Mononuclear cell (primary cell): ENCODE measurements around the gene BLVRB.

DNA sequence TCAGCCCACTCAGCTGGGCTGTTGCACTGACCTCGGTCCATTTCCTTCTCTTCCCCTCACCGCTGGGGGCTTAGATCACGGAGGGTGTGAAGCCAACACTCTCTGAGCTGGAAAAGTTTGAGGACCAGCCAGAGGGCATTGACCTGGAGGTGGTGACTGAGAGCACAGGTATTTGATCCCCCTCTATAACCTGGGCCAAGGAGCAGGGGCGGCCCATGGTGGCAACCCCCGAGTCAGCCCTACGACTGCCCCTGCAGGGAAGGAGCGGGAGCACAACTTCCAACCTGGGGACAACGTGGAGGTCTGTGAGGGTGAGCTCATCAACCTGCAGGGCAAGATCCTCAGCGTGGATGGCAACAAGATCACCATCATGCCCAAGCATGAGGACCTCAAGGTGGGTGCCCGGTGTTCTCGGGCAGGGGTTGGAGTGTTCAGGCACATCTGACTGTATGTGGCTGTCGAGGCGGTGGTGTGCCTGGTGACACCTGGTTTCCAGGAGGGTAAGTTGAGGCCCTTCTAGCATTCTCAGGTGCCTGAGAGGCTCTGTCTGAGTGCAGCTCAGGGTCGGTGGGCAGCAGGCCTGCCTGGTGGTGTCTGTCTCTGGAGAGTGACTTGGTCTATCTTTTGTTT, 11.5 kb upstream of the TIMM50 start:
- RRBS: no CpG with 5 or more reads among the region's 14 CpGs

DNA sequence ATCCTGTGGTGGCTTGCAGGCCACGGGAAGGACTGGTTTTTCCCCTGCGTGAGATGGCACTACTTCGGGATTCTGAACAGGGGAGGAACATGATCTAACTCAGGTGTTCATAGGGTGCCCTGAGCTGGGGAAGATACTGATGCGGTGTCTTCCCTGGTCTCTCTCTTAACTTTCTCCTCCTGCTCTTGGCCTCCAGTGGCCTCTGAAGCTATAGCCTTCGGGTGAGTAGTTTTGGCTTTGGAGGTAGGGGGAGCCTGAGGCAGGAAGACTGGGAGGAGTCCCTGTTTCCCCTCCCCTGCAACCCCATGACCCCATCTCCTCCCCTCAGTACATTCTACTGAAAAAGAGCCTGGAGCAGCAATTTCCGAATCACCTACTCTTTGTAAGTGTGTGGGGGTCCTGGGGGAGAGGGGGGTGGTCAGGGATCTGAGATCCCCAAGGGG, 3.5 kb downstream of the SELENOV start:
- RRBS: no CpG with 5 or more reads among the region's 6 CpGs

DNA sequence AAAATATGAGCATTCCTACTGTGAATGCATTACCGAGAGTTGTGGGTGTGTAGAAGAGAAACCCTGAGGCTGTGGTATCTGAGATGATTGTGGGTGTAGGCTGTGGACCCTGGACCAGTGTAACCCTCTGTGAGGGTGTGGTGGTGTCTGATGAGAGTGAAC, 222 bp downstream of the LGALS14 start:
- RRBS: no CpG with 5 or more reads among the region's 1 CpG

GRCh38 chr19:39833189-39833712, 711 bp downstream of the DYRK1B start:
- RRBS: 5% methylated on average over 14 of the region's 38 CpGs

- RRBS: no CpG with 5 or more reads among the region's 7 CpGs
Measured at GRCh38 chr19:39863557-39863949, 17.4 kb upstream of the FBL start.

- RRBS: no CpG with 5 or more reads among the region's 13 CpGs
Measured at GRCh38 chr19:39881488-39881818, 35.3 kb upstream of the FBL start.

- RRBS: 17% methylated on average over 1 of the region's 9 CpGs
Measured at GRCh38 chr19:40218492-40218883, 304 bp upstream of the TTC9B start.

- RRBS: no CpG with 5 or more reads among the region's 12 CpGs
Measured at GRCh38 chr19:40227888-40228401, 1.5 kb upstream of the CCNP start.

DNA sequence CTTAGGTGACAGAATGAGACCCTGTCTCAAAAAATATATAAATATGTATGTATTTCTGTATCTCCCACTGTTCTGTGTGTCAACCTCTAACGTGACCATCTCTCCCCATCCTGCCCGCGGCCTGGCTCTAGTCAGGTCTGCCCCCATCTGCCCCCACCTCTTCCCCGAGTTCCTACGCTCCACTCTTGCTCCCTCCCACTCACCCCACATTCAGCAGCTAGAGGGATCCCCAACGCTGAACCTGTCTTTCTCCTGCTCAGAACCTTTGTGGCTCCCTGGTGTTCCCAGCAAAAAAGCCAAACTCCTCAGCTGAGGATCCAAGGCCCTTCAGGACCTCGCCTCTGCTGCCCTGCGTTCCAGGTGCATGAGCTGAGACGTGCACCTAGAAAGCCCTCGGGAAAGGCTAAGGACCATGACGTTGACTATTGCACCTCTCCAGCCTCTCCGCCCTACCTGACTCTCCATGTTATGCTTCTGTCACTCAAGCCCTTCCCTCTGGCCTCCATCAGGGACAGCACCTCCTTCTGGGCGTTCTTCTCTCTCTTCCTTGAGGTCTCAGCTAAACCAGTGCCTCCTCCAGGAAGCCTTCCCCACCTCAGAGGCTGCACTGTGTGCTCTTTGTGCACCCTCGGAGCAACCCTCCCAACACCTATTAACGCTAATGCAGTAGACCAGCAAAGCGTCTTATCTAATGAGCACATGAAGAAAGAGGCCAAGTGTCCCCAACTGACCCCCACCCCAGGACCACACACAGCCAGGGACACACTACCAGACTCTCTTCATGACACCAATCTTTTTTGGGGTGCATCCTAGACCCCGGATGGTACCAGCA, 18.0 kb downstream of the AKT2 start:
- RRBS: no CpG with 5 or more reads among the region's 17 CpGs

DNA sequence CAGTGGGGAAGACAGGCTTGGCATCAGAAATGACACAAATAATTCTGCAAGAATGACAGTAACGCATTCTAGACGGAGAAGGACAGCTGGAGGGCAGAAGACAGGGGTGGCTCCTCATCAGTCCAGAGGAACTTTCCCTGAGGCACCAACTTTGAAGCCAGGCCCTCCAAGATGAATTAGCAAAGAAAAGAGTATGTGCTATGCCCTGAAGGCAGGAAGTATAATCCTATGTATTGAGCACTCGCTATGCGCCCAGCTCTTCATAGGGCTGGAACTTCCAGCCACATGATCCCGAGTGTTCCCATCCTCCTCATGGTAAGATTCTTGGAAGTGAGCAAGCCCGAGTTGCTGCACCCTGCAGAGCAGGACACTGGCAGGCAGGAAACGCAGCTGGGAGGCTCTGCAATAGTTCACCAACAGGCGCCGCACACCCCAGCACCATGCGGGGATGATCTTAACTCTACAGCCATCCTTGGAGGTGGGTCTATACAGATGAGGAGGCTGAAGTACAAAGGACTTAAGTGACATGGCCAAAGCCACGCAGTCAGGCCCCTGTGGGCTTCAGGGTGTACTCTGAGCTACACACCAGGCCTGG, 25.3 kb downstream of the C19orf47 start:
- RRBS: no CpG with 5 or more reads among the region's 11 CpGs

- RRBS: no CpG with 5 or more reads among the region's 6 CpGs
Measured at GRCh38 chr19:40335930-40336313, 12.3 kb downstream of the C19orf47 start.

- RRBS: 100% methylated on average over 1 of the region's 14 CpGs
Measured at GRCh38 chr19:40374224-40374850, 15.6 kb downstream of the HIPK4 start.

- RRBS: no CpG with 5 or more reads among the region's 5 CpGs
Measured at GRCh38 chr19:40440095-40440794, 3.9 kb downstream of the SERTAD3 start.

DNA sequence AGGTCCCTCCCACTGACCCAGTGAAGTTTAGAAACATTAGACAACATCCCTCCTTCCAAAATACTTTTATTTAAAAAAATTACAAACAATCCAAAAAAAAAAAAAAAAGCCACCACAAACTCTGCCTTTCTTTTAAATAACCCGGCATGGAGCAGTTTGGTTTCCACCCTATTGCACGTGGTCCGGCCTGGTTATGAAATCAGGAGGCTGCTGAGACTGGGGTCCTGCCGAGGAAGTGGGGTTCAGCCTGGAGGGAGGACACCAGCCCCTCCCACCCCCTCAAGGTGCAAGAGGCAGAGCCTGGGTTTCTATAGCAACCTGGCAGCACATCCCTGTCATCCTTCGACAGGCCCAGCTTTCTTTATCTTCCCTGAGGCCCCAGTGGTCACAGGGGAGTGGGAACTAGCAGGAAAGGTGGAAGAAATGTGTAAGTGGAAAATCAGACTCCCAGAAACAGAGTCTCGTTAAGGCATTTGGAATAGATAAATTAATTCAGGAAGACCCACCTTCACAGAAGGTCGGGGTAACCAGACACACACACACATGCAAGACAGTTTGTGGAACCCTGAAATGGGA, 3.3 kb downstream of the SERTAD3 start:
- RRBS: 50% methylated on average over 2 of the region's 7 CpGs

- RRBS: no CpG with 5 or more reads among the region's 11 CpGs
Measured at GRCh38 chr19:40464145-40464874, 1.2 kb downstream of the BLVRB start.

GRCh38 chr19:40465459-40465939, at the start of gene BLVRB:
Gene BLVRB, minus strand, starts transcription at chr19:40465745.
- RRBS: 4% methylated on average over 4 of the region's 42 CpGs

DNA sequence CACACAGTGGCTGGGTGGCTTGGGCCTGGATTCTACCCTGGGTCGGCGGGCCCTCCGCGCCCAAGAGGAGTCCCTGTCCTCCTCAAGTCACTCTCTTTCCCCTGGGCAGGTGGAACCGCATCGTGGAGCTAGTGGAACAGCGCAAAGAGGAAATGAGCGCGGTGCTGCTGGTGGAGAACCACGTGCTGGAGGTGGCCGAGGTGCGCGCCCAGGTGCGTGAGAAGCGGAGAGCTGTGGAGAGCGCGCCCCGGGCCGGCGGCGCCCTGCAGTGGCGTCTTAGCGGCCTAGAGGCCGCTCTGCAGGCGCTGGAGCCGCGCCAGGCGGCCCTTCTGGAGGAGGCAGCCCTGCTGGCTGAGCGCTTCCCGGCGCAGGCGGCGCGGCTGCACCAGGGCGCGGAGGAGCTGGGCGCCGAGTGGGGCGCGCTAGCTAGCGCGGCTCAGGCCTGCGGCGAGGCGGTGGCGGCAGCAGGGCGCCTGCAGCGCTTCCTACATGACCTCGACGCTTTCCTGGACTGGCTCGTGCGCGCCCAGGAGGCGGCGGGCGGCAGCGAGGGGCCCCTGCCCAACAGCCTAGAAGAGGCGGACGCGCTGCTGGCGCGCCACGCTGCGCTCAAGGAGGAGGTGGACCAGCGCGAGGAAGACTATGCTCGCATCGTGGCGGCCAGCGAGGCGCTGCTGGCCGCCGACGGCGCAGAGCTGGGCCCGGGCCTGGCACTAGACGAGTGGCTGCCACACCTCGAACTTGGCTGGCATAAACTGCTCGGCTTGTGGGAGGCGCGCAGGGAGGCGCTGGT, 52.7 kb downstream of the SPTBN4 start:
- RRBS: 1% methylated on average over 2 of the region's 82 CpGs

GRCh38 chr19:40623297-40624468, 22.5 kb downstream of the LTBP4 start:
- RRBS: 89% methylated on average over 4 of the region's 49 CpGs

GRCh38 chr19:40650565-40651131, 39.8 kb downstream of the NUMBL start:
- RRBS: no CpG with 5 or more reads among the region's 6 CpGs

GRCh38 chr19:40666947-40667508, 23.4 kb downstream of the NUMBL start:
- RRBS: no CpG with 5 or more reads among the region's 13 CpGs